ENCODE data around the genes NELFE, EGFL8 and HLA-DMA.

- PRO-cap = bidirectional peak, plus-strand start at chr6:31959141, minus-strand start at chr6:31958973
Measured at GRCh38 chr6:31958368-31959385, at the start of gene NELFE. NELFE (minus strand) TSS chr6:31958971.

- PRO-cap = no peak
Measured at GRCh38 chr6:32107917-32108783, 988 bp downstream of the TNXB start.

DNA sequence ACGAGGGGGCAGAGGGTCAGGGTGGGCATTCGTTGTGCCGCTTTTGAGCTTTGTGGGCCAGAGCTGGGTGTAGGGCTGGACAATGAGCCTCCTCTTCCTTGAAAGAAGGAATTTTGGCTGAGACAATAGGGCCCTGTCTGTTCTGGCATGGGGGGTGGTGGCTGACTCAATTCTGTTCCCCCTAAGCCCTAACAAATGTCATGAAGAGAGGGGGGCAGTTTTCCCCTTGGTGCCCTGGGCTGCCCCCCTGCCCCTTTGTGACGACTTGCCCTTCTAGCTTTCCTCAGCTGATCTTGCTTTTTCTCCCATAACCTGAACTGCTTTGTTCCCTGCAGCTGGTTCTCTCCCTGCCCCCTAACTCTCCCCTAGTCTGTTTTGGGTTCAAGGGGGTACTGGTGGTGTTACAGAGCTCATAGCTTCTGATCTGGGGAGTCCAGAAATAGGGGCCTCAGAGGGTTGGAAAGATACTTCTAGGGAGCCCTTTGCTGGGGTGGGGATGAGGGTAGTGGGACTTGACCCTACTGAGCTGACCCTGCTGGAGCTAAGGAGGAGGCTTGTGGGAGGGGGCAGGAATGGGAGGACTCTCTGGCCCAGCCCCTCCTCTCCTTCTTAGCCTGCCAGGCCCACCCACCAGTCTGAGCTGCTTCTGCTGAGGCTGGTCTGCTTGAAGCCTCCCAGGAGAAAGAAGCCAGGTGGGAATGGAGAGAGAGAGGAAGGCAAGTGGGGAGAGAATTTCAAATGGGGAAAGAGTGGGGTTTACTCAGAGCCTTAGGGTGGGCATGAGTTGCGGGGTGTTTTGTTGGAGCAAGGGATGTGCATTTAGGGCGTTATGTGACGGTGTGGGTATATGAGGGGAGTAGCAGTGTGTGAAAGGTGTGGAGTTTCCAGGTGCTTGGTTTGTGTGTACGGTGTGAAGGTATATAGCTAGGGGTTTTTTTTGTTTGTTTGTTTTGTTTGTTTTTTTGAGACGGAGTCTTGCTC, at the start of gene EGFL8:
Gene EGFL8 (plus strand): TSS at position 630 of the 981 bp plus-strand sequence.
- PRO-cap = no peak

GRCh38 chr6:32166807-32167296, 2.5 kb downstream of the EGFL8 start:
- PRO-cap = no peak

- PRO-cap = no peak
Measured at GRCh38 chr6:32183307-32183886, 656 bp downstream of the AGER start.

DNA sequence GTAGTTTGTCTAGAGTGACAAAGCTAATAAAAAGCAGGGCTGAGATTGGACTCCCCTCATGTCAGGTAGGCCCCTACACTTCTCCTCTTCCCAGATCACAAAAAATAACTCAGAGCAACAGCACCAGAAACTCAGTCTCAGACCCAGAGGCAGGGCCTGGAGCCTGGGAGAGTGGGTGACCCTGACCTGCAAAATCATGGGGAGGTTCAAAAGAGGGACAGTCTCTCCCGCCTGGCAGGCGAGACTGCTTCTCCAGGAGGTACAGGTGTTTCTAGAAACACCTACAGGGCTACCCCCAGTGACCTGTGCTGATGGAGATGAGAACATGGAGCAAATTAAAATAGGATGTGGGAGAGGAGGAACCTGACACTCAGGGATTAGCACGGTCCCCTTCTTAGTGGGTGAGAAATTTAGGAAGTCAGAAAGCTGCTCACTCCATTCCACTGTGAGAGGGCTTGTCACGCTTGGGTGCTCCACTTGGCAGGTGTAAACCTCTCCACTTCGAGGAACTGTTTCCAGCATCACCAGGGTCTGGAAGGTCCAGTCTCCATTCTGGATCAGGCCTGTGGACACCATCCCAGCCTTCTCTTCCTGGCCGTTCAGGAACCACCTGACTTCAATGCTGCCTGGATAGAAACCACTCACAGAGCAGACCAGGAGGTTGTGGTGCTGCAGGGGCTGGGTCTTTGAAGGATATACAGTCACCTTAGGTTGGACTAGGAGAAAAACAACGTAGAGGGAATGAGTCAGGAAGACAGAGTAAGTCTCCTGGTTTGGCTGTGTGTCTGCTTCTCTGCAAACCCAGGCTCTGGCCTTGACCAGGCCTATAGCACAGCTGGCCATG, 8.3 kb downstream of the HLA-DRB1 start:
- PRO-cap = no peak

DNA sequence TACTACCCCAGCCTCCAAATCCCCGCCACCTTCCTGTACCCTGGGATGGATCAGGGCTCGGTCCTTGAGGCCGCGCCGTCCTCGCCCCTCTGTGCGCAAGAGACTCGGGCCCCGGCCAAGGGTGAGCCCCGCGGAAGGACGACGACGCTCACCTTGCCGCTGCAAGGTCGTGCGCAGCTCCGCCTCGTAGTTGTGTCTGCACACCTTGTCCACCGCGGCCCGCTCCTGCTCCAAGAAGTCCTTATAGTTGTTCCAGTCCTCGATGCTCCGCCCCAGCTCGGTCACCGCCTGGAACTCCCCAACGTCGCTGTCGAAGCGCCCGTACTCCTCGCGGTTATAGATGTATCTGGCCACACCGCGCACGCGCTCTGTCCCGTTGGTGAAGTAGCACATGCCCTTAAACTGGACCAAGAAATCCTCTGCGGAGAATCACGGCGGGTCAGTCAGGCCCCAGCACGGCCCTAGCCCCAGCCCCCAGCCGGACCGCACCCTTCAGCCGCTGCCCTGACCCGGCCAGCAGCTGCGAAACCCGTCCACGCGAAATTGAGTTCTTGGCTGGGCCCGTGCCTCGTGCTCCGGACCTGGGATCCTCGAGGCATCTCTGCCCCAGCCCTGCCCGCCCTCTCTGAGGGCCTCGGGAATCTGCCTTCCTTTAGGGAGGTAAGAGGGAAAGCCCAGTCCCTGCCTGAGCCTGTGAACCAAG, 1.7 kb downstream of the HLA-DQB2 start:
- PRO-cap = no peak

DNA sequence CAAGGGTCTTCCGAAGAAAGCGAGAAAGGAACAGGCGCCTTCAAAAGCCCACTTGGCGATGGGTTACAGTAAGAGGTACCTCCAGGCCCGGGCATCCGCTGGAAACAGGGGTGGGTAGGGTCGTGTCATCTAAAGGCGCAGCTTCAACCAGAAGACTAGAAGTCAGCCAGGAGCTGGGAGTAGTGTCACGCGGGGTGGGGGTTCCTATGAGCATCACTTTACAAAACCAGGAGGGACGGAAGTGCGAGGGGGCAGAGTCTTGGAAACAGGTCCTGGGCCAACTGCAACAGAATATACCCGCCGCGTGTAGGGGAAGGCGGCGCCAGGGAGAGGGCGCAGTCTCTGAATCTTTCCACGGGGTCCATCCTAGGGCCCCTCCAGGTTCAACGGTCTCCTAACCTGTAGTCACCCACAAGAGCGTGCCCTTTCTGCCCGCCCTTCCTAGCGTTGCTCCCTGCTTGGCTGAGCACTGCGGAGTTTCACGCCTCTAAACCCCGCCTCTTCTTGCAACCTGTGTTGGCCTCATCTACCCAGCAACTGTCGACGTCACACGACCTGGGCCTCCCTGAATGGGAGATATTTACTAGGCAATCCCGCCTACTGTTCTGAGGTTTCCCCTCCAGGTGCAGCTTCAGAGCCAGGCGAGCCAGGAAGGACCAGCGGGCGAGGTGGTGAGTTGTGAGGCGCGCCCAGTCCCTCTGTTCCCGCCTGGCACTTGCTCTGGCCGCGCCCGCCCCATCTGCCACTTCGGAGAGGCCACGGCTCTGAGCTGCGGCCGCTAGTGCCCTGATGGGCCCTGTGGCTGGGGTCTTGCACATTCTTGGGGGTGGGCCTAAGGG, 572 bp upstream of the PSMB8 start:
- PRO-cap = bidirectional peak, plus-strand start at position 158 of the sequence, minus-strand start at position 106 of the sequence; bidirectional peak, plus-strand start at position 649 of the sequence, minus-strand start at position 453 of the sequence; bidirectional peak, plus-strand start at position 744 of the sequence, minus-strand start at position 783 of the sequence

DNA sequence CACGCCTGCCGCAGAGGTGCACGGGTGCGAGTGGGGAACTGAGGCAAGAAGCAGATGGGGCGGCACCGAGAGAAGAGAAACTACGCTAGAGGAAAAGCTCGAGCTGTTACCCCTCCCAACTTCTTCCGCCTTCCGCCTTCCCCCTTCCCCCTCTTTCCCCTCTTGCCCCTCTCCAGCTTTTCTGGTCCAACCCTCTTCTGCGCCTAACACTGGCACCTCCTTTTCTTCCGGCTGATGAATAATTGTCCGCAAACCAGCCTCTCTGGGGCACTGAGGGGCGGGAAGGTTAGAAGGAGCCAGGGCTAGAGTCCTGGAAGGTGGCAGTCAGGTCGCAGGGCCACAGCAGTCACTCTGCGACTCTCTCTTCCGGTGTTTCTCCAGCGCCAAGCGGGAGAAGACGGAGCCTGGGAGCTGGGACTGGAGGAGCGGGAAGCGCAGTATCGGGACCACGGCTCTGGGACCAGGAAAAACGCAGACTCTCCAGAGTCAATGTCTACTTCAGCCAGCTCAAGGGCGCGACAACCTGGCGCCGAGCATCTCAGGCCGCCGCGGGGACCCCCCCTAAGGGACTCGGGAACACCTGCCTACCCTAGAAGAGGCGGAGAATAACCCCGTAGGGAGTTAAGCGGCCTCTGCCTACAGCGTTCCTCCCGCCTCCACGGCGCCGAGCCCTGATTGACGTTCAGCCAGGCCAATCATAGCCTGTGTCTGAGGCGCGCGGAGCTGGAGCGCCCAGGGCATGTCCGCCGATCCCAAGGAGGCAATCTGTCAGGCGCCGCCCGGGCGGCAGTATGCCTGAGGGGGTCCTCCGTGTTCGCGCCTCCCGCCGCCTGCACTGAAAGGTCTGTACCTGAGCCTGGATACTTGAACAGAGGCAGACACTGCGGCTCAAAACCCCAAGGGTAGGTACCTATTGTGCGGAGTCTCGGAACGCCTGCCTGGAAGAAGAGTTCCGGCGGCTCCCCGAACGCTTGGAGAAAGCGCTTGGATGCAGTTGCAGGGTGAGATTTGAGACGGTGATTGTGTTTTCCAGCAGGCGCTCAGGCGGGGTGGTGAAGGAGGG, 40.4 kb downstream of the PSMB9 start:
- PRO-cap = bidirectional peak, plus-strand start at position 270 of the sequence, minus-strand start at position 110 of the sequence; bidirectional peak, plus-strand start at position 763 of the sequence, minus-strand start at position 607 of the sequence

DNA sequence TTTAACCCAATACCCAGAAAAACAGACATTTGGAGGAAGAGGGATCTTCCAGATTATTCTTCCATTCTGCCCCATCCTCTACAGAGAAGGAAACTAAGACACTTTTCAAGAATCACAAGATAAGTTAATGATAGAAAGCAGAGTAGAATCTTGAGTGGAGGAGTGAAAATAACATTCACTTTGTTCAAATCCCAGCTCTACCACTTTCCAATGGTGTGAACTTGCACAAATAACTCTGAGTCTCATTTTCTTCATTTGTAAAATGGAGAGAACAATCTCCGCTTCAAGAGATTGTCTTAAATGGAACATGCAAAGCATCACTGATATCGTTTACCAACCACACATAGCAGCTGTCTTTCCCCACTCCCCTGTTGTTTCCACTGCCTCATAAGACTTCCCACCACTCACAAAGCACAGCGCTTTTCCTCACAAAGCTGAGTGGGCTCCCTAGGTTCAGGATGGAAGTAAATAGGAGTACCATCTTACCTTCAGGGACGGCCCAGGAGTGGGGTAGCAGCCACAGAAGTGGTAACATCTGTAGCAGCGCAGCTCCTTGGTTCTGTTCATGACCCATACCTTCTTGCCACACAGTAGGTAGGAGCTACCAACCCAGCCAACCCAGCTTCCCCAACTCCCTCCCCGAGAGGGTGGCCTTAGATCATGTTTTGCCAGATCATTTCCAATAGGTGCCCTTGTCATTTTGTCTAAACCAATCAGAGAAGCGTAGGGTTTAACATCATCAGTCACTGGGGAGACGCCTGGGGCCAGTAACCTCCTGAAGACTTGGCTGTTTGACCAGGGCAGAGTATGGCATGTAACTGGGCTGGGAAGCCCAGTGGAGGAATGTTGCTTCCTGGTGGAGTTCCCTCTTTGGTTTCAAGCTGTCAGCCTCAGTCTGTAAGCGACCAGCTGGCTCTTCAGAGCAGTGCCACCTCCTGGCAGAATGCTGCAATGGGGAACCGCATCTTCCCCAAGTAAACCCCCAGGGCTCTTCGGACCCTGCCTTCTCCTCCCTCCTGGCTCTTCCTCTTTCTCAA, at the start of gene HLA-DMA:
Gene HLA-DMA (minus strand): TSS at position 635 of the 1,037 bp plus-strand sequence.
- PRO-cap = bidirectional peak, plus-strand start at position 782 of the sequence, minus-strand start at position 634 of the sequence

DNA sequence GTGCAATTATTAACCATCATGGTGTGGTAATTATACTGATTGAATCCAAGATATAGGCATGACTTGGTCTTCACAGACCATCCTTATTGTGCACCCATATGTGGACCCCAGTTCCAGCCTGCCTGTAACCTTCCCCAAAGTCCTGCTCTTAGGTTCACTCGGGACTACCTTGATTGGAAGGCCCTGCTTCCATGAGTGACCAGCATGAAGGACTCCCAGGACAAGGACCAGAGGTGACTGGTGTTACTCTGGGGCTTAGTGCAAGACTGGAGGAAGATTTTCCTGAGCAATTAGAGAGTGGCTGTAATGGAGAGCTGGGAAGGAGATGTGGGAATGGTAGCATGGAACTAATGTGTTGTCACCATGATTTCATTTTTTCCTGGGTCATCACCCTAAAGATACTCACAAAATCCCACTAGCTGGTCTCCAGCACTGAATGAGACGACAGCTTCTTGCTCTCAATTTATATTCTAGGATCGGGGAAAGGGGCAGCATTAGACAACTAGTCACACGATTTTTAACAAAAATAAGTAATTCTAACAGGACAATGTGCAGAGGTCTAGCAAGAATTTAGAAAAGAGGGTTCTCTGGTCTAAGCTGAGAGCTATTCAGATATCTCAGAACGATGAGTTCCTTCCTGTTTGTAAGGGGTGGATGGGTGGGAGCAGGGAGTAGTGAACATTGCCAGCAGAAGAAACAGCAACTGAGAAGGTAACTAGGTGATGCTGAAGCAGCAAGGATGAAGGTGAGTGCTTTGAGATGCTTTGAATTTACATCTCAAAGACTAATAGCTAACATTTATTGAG, 15.3 kb downstream of the BRD2 start:
- PRO-cap = no peak

DNA sequence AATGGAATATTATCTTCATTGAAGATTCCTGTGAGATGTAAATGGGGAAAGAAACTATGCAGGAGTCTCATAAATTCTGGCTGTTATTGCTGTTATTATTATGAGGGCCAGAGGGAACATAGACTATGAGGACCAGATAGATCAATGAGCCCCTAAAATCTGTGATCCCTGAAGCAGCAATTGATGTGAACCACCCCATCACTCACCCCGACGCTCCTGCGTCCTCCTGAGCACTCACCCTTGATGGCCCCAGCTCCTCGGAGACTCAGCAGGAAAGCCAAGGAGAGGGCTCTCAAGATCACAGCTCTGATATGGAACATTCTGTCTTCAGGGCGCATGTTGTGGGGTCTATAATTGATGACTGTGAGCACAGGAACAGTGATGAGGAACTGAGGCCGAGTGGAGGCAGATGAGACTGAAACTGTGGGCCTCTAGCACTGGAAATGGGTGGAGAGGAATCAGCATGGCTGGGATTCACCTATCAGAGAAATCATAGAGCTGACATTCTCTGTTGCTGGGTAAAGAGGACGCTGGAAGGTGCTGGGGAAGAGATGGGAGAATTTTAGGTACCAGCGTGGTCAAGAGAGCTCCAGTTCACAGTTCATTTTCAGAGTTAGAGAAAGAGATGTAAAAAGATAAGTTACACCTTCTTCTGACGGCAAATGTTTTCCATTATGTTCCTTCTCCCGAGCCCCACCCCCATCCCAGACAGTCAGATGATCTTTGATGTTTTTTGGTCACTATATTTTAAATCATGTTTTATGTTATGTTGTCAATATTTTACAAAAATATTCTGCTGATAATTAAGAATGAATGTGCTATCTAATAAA, 2.3 kb upstream of the HLA-DPB1 start:
- PRO-cap = bidirectional peak, plus-strand start at position 557 of the sequence, minus-strand start at position 417 of the sequence

DNA sequence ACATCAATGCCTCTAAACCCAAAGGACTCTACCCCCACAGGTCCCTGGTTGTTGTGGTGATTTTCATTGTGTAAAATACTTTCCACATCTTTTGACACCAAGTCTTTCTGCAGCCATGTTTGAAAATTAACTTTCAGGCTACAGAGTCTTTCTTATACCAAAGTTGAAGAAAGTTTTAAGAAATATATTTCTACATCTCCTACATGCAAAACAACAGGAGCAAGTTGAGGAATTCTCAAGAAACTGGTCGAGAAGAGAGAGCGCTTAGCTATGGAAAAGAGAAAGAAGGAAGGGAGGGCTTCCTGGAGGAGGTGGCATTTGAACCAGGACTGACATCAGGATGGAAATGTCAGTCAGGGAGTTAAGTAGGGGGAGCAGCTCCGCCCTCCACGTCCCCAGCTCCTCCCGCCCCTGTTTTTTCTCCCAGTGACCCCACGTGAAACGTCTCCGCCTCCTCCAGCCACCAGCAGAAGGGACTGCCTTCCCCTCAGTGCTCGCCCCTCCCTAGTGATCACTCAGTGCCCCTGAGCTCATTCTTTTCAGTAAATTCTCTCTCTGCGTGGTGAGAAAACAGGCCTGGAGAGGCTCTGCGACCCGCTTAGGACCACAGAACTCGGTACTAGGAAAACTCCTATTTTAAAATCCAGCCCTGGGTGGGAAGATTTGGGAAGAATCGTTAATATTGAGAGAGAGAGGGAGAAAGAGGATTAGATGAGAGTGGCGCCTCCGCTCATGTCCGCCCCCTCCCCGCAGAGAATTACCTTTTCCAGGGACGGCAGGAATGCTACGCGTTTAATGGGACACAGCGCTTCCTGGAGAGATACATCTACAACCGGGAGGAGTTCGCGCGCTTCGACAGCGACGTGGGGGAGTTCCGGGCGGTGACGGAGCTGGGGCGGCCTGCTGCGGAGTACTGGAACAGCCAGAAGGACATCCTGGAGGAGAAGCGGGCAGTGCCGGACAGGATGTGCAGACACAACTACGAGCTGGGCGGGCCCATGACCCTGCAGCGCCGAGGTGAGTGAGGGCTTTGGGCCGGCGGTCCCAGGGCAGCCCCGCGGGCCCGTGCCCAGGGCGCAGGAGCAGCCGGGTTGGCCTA, 4.5 kb downstream of the HLA-DPB1 start:
- PRO-cap = no peak

- PRO-cap = no peak
Measured at GRCh38 chr6:33089969-33090464, 14.2 kb downstream of the HLA-DPB1 start.

- PRO-cap = no peak
Measured at GRCh38 chr6:33199492-33199794, 1.0 kb downstream of the RXRB start.

- PRO-cap = no peak
Measured at GRCh38 chr6:33201926-33202835, 1.5 kb downstream of the SLC39A7 start.

- PRO-cap = no peak
Measured at GRCh38 chr6:33205159-33205886, 868 bp downstream of the HSD17B8 start.

DNA sequence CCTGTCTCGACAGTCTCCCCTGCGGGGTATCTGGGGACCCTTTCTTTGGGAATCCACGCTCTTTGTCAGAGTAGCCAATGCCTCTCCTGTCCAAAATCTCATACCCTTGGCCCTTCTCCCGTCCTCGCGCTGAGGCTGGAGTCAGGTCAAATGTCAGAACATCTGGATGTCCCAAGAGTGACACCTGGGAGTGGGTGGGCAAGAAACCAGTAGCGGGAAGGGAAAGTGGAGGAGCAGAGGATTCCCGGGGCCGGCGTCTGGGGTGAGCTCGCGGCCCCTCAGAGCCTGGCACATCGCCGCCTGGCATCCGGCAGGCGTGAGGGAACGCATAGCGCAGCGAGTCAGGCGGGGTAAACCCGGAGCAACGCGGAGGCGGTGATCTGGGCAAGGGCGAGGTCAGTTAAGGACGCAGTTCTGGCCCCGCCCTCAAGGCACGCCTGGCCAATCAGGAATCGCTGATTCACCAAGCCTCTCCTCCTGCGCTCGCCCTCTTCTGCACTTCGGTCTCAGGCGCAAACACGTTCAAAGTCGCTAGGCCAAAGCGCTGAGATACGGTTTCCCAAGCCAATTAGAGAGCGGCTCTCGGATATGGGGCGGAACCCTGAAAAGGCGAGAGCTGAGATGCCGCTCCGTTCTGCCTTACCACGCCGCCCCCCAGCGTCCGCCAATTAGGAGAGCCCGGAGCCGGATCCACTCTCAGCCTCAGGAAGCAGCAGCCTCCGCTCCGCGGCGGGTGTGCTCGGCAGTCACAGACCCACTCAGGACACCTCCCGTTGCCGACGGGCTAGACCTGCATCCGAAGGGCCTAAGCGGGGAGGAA, 22.6 kb downstream of the VPS52 start:
- PRO-cap = bidirectional peak, plus-strand start at position 718 of the sequence, minus-strand start at position 345 of the sequence

- PRO-cap = no peak
Measured at GRCh38 chr6:33287909-33288602, 983 bp downstream of the WDR46 start.

DNA sequence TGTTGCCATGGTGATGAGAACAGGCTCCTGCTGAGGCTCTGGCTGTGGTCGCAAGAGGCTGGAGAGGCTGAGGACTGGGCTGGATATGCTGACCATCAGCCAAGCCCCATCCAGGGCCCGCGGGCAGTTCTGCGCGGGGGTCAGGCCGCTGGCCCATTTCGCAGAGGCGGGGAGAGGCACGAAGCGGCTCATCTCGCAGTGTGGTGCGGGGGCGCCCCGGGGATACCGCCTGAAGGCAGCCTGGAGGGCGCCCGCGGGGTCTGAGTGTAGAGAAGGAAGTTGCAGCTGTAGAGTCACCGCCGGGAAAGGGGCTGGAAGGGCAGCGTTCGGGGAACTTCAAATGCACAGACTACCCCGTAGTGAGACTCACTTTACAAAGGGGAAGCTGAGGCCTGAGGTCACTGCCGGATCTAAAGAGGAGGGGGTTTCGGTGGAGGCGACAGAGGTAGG, 635 bp downstream of the TAPBP start:
- PRO-cap = unidirectional peak, plus-strand start at position 290 of the sequence; unidirectional peak, plus-strand start at position 369 of the sequence